Measurements from ENCODE around the gene OSBPL1A.

GRCh38 chr18:24396820-24397951 lies at the start of gene OSBPL1A:
Gene OSBPL1A, minus strand, starts transcription at chr18:24397824.
- PRO-cap: bidirectional peak, plus-strand start at chr18:24397305, minus-strand start at chr18:24397159; bidirectional peak, plus-strand start at chr18:24398102, minus-strand start at chr18:24397824

DNA sequence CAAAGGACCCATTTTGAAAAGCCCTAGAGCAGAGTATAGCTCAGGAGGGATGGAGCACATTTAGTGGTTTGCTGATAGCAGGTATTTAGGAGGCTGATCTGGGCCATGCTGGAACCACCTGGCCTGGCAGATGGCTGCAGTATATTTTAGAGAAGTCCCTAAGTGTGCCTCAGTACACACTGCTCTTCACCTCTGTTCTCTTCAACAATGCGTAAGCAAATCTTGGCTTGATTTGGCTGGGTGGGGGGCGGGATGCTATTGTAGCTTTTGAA lies 171.9 kb downstream of the HRH4 start:
- PRO-cap: no peak

GRCh38 chr18:24913836-24914345 lies 438.1 kb downstream of the ZNF521 start:
- PRO-cap: no peak

DNA sequence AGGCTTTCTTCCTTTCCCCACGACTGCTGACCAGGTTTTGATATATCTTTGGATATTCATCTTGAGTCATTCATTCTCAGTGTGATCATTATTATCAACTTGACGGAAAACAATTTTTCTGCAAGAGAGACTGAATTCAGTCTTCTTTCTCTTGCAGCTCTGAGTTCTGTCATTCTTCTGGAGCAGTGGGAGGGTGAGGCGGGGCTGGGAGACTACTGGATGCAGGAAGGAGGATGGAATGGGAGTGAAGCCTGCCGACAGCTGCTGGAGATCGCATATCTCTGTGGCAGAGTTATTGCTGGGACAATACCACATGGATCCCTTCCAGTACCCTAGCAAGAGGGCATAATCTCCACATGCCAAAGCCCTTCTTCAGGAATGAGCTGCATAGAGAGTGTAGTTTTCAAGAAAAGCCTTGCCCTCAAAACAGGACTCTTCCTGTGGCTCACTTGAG lies 364.4 kb downstream of the ZNF521 start:
- PRO-cap: no peak

- PRO-cap: unidirectional peak, plus-strand start at chr18:25233893
These were observed 118.1 kb downstream of the ZNF521 start for GRCh38 chr18:25233593-25234515.

DNA sequence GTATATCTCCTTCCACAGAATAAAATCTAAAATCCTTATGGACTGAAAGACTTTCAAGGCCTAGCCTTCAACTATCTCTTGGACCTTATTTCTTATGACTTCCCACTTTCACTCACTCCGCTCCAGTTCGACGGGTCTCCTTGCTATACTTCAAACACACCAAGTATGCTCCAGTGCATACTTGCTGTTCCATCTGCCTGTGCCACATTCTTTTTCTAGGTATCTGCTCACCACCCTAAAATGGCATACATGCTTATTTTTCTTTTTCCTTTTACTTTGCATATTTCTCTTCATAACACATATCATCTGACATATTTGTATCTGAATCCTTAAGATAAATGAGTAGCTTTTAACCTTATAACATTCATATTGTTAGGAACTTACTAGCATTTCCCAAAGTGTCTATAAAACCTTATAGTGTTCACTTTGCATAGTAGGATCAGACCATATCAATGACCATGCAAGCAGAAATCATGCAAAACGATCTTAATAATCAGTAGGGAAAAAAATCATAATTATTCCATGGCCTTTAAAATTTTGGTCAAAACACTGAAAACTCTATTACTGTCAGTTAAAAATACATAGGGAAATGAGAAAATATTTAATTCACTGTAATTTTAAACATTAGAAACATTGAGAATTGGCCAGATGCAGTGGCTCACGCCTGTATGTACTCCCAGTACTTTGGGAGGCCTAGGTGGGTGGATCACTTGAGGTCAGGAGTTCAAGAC lies 45.0 kb downstream of the SS18 start:
- PRO-cap: no peak

- PRO-cap: no peak
These were observed 35.7 kb upstream of the TAF4B start for GRCh38 chr18:26190345-26191193.

GRCh38 chr18:26390090-26390709 lies 158.2 kb downstream of the KCTD1 start:
- PRO-cap: no peak

- PRO-cap: no peak
These were observed 88.8 kb downstream of the KCTD1 start for GRCh38 chr18:26459426-26460063.

GRCh38 chr18:27143762-27144190 lies 41.3 kb downstream of the CHST9 start:
- PRO-cap: no peak

- PRO-cap: no peak
These were observed 42.2 kb upstream of the DSC1 start for GRCh38 chr18:31204951-31205226.

- PRO-cap: no peak
These were observed 66.5 kb upstream of the DSC1 start for GRCh38 chr18:31229208-31229535.

DNA sequence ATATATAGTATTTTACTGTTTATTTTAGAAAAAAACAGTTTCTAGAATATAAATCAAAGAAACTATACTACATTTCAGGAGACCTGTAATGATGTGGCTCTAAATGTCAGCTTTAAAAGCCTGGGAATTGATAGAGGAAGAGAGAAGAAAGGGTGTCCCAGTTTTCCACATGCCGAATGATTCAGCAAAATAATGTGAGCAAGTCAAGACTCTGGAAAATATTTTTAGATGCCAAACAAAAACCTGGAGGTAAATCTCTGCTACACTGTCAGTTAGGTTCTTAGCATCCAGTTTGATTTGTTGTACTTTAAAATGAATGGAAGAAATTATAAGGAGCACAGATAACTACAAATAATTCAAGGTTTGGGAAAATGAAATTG lies 67.0 kb upstream of the DSG1 start:
- PRO-cap: no peak

GRCh38 chr18:31376976-31377298 lies 360 bp downstream of the DSG4 start:
- PRO-cap: no peak

GRCh38 chr18:31513348-31514295 lies 15.6 kb downstream of the DSG2 start:
- PRO-cap: no peak

GRCh38 chr18:31562865-31563162 lies 28.9 kb upstream of the TTR start:
- PRO-cap: no peak

DNA sequence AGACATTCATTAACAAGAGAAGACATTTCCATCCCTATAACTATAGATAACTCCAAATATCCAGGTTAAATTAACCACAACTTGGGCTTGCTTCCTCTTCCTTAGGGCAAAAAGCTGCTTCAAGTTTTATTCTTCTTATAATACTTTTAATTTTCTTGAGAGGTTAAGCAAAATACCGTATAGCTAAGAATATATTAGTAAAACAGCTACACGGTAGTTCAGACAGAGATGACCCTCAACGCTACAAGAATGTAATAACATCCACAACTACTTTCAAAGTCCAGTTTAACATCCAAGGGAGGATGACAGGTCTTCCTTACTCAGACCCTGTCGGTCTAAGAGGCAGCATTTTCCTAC lies 1.0 kb downstream of the TRAPPC8 start:
- PRO-cap: no peak

DNA sequence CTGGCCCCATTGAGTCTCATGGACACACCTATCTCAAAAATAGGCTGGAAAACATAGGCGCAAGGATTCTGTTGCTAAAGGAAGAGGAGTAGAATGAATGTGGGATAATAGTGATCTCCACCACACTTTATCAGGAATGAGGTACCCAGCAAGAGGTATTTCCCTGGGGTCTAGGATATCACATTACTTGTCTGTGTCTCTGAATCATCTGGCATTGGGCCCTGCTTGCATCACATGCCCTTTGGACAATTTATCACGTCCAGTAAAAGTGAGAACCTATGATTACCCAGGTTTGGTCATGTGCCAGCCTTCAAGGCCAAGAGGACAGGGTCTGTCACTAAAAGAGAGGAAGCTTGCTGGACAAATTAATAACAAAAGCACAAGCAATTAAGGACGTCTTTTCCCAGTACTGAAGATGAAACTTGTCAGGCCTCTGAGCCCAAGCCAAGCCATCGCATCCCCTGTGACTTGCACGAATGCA lies 11.4 kb upstream of the TRAPPC8 start:
- PRO-cap: no peak

DNA sequence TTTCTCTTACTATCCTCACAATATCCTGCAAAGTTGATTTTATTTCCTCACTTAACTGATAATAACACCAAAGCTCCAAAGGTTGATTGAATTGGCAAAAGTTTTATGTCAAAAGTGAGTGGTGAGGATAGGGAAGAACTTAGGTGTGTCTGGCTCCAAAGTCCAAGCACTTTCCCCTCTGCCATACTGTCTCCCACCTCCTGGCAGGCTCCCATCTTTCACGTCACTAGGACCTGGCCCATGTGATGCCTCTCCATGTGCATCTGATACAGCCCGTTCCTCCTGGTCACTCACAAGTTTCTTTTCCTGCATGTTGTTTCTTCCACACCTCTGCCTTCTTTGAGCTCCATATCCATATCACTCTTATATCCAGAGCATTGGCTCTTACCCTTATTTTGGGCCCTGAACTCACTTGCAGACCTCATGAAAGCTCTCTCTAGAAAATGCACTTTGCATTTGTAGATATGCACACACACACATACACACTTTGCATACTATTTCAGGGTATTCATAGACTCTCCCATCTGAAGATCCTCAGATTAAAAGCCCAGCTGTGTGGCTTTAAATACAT lies 12.2 kb downstream of the MEP1B start:
- PRO-cap: no peak

DNA sequence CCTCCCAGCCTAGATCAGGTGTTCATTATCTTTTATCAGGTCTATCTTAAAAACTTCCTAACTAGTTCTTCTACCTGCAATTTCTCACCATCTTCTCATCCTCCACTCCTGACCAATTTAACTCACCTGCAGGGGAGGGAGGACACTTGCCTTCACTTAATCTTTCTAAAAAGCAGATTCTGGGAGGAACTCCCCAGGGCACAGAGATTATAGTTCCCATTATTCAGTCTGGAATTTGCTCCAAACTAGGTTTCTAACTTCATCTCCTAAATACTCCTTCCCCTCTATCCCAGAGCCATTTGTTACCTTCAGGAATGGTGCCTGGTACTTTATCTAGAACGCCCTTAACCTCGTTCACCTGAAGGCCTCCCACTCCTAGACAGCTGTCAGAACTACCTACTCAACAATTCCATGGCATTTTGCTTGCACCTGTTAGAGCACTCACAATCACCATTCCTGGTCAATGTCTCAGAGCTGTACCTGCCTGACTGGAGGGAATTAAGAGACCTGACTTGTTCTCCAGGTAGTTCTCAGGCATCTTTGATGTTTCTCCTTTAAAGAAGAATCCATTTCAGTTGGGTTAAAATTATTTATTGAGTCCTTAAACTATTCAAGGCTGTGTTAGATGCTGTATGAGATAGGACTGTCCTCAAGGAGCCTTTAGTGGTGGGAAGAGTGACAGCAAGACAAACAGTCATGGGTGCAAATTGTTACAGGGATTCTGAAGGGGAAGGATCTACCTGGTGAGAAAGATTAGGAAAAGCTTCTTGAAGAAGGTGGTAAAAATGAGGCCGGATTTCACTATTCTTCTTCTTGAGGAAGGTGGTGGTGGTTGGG lies 88.9 kb downstream of the GAREM1 start:
- PRO-cap: no peak

Measured in mesenteric fat pad (tissue), 1 donor.